Right cardiac atrium (tissue), 1 donor: Measurements from ENCODE around the gene HIVEP2.

DNA sequence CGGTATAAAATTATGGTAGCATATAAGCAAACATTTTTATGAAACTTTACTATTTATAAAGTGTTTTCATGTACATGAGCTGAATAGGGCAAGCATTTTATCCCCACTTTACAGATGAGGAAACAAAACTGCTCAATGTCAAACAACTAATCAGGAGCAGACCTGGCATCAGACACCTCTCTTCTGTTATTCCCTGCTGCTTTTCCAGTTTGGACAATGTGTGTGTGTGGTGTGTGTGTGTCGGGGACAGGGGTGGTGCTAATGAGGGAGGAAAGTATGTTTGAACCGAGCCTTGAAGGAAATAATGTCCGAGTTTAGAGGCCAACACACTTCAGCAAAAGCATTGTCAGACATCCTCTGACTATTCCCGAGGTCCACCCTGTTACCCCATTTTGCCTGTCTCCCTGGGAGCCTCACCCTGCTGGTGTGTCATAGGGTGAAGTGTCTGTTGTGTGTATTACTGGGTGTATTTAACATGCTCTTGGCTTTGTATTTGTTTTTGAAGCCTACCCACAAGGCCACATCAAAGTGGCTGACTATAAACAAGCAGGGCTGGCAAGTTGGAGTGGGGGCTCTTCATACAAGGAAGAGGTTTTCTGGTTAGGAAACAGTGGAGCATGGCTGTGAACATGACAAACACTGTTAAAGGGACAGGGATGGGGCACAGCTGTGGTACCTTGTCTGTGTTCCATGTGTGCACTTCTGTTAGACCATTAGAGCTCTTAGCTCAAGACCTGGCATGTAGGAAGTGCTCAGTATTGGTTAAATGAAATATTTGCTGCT is 26.1 kb downstream of the HECA start:
- PRO-cap, result no peak

GRCh38 chr6:139172657-139173206 is 37.9 kb downstream of the HECA start:
- PRO-cap, result no peak

DNA sequence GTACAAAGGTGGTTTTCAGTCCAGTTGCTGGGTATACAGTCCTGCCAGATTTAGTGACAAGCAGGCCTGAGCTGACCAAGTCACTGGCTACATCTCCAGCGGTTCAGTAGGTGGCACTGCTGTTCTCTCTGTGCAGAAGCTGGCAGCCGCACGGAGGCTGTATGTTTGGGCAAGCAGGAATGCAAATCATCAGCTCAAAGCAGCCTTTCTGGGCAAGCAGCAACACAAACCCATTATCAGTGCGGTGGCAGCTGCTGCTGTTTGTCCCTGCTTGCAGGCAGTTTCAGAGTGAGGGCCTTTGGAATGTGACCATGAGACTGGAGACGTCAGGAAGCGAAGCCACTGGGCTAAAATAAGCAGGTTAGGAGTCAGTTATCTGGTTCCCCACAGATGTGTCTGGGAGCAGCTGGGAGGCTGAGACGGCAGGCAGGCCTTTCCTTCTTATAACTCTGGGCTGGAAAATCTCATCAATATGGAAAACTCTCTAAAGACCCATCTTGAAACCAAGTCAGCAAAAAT is 72.5 kb downstream of the TXLNB start:
- PRO-cap, result unidirectional peak, plus-strand start at position 379 of the sequence

DNA sequence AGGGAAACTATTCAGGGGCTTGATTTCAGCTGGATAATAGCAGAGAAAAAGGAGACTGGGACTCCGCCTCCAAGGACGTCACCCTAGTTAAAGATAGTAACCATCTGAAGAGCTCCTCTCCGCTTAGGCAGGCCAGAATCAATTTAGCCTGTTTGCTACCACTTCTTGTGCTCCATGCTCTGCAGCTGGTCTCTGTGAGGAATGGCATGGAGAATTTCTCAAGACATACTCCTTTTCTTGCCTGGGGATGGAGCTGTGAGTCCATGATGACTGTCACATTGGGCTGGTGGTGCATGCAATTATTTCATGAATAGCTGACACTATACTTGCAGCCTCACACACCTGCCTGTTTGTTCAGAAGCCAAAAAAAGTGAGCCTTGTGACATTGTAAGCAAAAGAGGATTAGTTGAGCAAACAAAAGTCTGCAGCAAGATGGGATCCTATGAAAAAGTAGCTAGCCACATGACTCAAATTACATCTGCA is 61.4 kb downstream of the TXLNB start:
- PRO-cap, result no peak

DNA sequence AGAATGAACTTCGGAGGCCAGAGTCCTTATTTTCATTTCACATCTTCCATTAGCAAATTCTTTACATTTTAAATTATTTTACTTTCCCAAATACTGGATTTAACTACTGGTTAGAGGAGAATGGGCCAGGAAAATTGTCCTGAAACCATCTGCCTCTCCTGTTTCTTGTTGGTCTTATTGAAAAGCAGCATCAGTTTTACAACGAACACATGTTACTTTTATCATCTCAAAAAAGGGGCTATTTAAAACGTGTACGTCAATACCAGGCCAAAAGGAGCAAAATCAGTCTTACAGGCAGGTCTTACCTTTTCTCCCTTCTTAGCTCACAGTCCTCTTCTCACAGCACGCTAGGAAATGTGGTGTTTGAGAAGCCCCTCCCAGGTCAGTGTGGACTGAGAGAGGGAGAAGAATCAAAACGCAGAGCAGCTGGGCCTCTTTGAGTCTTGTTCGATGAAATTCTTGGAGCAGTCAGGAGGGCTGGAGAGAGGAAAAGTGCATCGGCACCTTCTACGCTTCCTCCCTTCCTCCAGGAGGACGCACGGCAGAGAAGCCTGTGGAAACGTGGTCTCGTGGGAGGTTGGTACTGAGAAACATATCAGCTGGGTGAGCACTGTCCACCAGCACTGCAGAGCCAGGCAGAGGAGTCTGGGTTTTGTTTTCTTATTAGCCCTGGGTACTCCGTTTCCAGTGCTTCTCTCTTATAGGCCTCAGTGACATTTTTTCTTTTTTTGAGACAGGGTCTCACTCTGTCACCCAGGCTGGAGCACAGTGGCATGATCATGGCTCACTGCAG is 52.8 kb downstream of the TXLNB start:
- PRO-cap, result no peak

DNA sequence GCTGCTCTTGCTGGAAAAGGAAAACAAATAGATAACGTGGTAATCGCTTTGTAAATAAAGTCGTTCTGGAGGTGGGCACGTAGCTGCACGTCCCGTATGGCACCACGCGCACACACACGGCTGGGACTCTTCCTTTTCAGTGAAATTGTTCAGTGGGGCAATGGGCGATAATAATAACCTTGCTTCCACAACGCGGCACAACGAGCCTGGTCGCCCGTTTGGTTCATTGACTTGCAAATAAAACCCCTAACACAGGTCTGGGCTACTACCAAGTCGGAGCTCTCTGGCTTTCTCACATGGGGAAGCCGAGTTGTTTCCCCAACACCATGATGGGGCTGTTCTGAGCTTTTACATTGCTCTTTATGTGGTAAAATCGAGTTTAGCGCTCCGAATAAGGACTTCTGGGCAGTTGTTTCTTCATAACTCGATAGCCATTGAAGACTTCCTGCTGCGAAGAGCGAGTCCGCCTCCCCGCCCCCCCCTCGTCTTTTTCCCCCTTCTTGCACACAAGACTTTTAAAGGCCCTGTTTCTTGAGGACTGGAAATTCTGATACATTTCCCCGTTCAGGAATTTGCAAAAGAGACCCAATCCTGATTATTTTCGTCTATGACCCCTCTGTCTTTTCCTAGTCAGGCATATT is 1.4 kb upstream of the CITED2 start:
- PRO-cap, result bidirectional peak, plus-strand start at position 295 of the sequence, minus-strand start at position 220 of the sequence; bidirectional peak, plus-strand start at position 434 of the sequence, minus-strand start at position 436 of the sequence

- PRO-cap, result no peak
Measured at GRCh38 chr6:139473981-139474667, 99.7 kb upstream of the CITED2 start.

- PRO-cap, result no peak
Measured at GRCh38 chr6:139485730-139486161, 111.3 kb upstream of the CITED2 start.

DNA sequence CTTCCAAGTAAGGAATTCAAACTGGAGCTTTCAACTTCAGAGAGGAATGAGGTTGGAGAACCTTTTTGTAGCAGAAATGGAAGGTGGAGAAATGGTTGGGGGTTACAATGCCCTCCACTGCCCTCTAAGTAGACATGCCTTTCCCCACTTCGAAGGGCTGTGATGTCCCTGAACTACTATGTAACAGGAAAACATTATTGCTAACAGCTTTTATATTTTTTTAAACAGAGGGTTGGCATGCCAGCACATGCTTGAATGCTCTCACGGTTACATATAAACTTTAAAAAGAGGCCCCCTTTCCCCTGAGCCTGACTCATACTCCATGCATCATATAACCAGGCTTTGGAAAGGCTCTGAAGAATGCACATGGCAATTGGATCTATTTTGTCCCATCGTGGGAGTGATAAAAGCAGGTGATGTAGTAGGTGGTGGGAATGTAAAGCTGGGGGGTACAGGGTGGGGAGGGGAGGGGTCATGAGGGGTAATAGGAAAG is 203.8 kb upstream of the CITED2 start:
- PRO-cap, result no peak

DNA sequence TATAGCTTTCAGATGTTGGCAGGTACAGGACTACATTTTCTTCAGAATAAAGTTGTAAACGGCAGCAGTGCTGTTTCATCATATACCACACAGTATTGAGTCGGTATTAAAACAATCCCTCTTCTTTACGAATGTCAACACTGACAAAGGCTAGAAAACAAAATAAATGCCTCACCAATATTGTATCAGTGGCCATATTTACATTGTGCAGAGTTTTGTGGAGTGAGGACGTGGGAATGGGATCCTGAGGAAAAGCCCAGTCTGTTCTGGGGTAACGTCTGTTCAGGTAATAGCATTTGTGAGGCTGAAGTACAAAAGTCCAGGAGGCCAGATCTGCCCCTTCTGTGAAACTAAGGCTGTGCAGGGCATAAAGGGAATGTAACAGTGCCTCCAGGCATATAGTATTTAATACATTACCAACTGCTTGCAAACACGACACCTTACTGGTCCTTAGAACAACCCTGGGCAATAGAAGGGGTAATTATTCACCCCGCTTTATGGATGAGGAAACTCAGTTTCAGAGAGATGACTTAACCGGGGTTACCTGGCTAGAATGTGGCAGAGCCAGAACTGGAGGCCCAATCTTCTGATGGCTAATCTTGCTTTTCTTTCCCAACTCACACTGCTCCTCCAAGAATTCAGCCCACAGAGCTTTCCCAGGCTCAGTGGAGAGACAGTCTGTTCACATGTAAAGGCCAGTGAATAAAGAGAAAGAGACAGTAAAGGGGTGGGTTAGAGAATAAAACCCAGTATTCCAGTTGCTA is 280.4 kb upstream of the CITED2 start:
- PRO-cap, result no peak

DNA sequence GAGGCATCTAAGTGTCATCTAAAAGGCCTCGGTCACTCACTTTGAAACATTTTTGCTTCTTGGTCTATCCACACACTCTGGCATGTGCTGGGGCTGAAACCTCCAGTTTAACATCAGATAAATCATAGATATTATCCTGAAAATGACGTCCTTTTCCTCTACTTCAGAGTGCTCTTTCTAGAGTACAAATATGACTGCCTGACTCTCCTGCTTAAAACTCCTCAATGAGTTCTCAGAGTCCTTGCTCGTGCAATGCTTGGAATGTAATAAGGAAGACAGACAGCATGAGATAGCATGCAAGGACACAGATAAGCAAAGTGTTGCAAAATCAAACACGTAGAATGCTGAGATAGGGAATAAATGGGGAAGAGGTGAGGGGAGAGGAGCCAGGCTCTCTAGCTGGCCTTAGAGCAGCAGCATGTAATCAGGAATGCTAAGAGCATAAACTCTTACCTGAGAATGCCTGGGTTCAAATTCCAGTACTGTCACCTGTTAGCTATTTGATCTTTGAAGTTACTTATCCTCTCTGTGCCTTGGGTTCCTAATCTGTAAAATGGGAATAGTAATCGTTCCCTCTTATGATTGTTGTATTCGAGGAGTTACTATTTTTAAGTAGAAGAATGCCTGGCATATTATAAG is 374.2 kb upstream of the CITED2 start:
- PRO-cap, result no peak

DNA sequence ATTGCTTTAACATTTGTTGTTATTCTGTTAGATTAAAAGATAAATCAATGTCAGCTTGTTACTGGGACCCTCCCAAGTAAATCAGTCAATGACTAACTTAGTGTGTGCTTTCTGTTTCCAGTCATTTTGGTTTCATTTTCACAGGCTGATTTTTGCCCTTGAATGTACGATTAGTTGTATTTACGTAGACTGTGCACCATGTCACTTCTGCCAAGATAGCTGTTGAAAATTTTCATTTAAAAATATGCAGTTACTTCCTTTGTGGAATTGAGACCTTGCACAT is 944.7 kb upstream of the CITED2 start:
- PRO-cap, result no peak

DNA sequence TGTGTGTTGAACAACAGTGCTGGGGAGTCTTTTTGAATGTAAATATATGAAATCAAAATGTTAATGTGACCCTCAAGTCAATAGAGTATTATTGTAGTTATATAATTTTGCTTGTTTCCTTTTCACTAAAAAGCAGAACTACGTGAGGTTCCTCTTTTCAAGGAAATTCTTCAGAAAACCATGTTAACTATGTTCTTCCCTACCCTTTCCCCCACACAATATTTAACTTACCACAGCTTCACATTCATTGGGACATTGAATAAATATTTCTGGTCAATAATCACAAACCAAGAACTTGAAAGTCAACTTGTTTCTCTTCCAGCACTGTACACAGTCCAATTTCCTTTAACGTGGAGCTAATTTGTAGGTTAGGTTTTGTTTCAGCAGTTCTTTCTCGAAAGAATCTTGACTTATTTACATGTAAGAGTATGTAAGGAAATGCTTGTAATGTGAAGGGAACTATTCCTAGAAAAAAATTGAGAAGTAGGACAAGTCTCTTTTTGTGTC is 946.0 kb upstream of the CITED2 start:
- PRO-cap, result no peak

DNA sequence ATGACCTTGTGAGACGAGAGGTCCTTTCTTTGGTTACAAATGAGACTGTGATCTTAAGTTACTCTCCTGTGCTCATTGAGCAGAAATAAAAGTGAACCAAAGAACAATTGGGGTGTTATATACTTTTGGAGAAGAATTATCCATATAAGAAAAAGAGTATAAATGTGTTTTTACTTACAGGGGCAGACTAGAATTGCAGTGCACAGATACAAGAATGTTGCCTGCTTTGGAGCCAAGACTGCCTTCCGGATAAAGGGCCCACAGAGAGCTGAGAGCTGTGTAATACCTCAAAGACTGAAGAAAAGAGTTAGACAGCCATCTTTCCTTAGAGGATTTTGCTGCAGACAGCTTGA is 1235.4 kb upstream of the CITED2 start:
- PRO-cap, result no peak

DNA sequence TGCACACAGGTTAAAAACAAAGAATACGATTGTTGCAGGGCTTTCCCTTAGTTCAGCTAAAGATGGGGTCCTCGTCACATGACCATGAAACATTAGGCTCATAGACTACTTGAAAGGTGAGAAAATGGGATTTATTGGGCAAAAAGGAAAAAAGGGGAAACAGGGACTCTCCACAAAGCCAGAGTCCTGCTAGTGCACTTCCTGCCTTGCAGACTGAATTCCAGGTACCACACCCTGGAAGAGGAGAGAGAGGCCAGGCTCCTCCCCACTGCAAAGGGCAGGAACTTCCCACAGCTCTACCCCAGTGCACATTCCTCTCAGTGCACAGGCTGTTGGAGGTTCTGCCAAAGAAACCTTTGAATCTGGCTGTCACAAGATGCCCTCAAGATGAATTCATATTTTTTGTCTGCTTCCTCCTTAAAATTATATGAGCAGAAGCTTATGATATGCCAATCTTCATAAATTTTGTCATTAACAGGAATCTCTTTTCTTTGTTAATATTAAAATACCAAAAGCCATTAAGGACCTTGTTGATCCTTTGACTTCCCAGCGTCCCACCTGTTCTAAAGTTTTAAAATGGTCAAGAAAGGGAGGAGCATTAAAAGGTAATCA is 920.4 kb upstream of the GJE1 start:
- PRO-cap, result no peak

DNA sequence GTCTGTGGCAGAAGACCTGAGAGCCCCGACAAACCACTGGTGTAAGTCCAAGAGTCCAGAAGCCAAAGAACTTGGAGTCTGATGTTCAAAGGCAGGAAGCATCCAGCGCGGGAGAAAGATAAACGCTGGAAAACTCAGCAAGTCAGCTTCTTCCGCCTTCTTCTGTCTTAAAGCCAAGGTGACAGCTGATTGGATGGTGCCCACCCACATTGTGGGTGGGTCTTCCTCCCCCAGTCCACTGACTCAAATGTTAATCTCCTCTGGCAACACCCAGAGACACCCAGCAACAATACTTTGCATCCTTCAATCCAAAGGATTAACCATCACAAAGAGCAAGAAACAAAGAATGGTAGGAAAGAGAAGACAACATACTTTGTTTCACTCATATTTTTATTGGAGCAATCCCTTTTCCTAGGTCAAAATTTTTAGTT is 102.4 kb upstream of the GJE1 start:
- PRO-cap, result no peak

GRCh38 chr6:142301342-142301601 is 535 bp upstream of the ADGRG6 start:
- PRO-cap, result no peak

- PRO-cap, result bidirectional peak, plus-strand start at chr6:142944711, minus-strand start at chr6:142944615
Measured at GRCh38 chr6:142944390-142944990, 486 bp downstream of the HIVEP2 start.

DNA sequence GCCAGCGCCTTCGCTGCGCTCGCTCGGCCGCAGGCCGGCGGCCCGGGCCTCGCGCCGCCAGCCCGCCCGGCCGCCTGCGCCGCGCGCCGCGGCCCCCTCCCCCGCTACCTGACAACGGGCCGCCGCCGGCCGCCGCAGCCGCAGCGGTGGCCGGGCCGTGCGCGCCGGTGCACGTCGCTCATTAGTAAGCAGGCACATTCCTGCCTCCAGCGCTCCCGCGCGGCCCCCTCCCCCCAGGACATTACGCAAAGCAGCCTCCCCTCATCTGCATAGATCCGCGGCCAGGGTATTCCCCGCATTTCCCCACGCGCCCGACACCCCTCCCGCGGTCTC is at the start of gene HIVEP2:
Gene HIVEP2 (minus strand): TSS at position 186 of the 333 bp plus-strand sequence.
- PRO-cap, result bidirectional peak, plus-strand start at position 270 of the sequence, minus-strand start at position 183 of the sequence

- PRO-cap, result no peak
Measured at GRCh38 chr6:143673491-143674034, 4.2 kb upstream of the PHACTR2 start.